A375 (cell line): ENCODE results near the genes MRPL32 and DBNL.

- RAMPAGE, long total RNA = no peak
Measured at GRCh38 chr7:38345439-38346248, 167.6 kb downstream of the STARD3NL start.

- RAMPAGE, long total RNA = no peak
Measured at GRCh38 chr7:38477018-38477425, 154.2 kb downstream of the AMPH start.

- RAMPAGE, long total RNA = no peak
Measured at GRCh38 chr7:39012782-39013297, 35.1 kb downstream of the POU6F2 start.

GRCh38 chr7:39014657-39015023 is 36.9 kb downstream of the POU6F2 start:
- RAMPAGE, long total RNA = no peak

GRCh38 chr7:39016606-39017128 is 39.0 kb downstream of the POU6F2 start:
- RAMPAGE, long total RNA = no peak

GRCh38 chr7:39130949-39131674 is 153.4 kb downstream of the POU6F2 start:
- RAMPAGE, long total RNA = no peak

DNA sequence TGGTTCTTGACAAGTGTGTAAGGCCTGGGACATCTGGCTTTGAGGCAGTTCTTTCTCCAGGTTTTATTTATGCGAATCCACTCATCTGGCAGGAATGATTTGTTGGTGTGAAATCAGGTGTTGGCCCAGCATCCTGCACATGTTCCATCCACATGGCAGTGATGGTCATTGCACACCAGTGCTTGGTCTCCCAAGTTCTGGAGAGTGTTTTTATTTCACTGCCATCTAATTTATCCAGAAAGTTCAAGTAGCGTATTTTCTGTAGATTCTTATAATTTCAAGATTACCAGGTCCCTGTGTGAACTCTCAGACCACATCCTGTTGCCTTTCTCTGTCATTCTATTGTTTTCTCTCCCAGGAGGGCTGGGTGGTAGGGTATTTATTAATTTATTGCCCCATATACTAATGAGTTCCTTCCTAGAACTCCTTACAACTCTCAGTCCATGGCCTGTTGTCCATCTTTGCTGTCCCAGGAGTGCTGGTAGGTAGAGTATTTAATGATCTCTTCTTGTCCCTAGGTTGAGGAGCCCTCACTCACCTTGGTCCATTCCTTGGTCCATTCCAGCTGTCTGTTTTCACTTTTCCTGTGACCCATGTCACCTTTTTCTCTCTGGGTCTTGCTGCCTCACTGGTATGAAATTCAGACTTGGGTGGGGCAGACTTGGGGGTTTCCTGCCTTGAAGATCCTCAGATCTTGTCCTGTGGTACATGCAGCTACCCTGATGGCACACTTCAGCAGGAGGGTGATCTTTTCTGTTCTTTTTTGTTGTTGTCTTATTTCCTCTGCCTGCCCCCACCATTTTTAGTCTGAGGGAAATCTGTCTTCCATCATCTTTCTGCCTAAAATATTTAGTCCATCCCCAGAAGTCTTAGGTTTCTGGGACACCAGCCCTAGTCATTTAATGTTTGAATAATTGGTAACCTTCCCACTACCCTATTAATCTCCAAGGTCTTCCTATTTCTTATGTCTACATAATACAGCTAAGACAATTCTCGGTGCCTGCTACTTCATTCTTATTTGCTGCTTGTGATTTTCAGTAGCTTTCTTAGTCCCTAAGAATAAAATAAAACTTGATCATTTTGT is 10.7 kb downstream of the RALA start:
- RAMPAGE, long total RNA = no peak

DNA sequence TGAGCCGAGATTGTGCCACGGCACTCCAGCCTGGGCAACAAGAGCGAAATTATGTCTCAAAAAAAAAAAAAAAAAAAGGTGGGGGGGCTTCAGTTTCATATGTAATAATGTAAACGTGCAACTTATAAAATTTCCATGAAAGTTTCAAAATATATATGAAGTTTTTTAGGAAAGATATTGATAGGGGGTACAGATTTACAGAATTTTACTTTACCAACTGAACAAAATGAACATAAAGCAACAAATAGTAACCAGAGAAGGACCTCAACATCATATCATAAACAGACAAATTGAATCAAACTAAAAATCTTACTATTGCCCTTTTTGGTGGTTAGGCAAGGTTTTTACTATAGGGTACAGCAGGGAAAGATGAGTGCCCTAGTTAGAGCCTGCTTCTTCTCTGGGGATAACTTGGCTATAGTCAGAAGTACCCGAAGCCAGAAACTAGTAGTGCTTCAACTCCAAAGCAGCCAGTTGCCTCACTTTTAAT is 70.2 kb downstream of the MPLKIP start:
- RAMPAGE, long total RNA = no peak

DNA sequence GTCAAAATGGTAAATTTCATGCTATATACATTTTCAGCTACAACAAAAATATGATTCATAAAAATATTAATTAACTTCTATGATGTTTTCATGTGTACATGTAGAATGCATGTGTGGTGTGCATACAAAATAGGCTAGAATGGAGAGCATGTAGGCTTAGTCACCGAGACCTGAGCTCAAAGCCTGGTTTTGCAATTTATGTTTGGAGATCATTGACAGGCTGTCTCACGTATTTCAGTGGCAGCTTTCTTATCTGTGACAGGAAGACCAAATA is 625.7 kb downstream of the SUGCT start:
- RAMPAGE, long total RNA = no peak

DNA sequence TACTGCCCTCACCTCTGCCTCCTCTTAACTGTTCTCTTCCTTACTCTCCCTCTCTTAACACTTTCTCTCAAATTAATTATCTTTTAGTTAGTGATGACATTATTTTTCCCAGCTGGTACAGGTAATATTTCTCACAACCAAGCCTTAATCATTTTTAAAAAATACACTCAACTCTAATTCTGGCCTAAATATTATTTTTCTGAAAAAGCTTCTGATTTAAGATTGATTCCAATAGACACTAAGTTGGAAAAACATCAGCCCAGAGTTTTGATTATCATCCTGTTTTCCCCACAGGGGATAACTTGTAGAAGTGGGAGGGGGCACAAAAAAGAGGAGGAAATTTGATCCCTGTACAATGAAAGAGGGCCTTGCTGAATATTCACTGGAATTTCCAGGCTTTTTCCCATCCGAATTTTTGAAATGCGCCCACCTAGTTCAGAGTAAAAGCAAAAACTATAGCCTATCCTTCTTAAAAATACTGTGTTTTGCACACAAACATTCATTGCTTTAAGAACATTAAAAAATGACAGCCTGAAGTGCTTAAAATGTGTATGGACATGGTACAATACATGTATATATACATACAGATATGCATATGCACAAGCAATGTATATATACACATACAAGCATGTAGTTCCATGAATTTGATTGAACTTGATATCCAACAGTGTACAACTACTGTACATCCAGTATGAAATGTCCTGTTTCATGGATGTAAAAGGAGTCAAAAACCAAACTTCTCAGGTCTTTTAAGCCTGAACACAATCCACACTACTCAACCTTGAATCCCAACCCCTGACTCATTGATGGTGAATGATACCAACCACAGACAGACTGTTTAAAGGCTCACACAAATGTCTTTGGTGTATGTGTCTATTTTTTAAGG is 15.0 kb downstream of the INHBA start:
- RAMPAGE, long total RNA = no peak

GRCh38 chr7:41916316-41917183 is 213.7 kb upstream of the INHBA start:
- RAMPAGE, long total RNA = no peak

DNA sequence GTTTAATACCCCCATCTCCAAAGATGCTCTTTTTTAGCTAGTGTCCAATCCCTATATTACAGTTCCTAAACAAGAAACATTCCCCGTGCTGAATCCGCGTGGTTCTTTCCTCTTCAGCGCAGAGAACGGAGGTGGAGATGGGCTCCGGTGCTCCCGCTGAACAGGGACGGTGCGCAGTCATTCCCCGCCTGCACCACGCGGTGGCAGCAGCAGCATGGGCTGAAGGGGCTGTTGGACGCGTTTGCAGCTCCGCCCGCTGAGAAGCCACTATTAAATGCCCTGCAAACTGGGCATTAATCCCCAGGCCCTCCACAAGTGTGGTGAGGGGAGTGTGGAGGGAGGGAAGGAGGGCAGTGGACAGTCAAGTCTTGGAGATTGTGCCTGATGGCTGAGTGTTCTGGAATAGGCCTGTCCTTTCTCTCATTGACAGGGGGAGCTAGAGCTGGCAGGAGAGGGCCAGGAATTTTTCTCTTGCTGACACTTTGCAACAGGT is 240.2 kb upstream of the INHBA start:
- RAMPAGE, long total RNA = no peak

DNA sequence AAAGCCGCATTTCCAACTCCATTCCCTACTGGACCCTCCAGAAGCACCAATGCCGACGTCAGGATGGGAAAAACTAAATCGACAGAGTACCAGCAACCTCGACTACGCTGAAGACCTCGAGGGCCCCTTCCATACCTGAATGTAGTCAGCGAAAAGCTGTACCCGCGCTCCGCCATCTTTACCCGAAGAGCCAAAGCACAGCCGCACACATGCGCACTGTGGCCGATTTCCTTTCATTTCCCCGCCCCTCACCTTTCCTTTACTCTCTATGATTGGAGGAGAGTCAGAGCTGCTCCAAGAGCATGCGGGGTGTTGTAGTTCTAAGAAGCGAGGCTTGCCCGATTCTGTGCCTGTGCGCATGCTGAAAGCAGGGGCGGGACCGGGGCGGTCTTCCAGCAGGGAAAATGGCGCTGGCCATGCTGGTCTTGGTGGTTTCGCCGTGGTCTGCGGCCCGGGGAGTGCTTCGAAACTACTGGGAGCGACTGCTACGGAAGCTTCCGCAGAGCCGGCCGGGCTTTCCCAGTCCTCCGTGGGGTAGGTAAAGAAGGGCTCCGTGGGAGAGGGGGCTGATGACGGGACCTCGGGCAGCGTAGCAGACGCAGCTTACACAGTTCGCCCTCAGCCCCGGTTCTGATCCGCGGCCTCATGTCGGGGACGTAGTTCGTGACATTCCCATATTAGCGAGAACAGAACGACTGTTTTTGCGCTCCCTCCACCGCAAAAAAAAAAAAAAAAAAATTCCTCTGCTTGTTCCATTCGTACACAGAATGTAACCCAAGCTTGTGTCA is at the start of gene MRPL32:
Gene MRPL32, plus strand, starts transcription at position 394 of the 788 bp plus-strand sequence.
- RAMPAGE, long total RNA = start-site peak on the plus strand centred at position 389 of the sequence, 27 bp wide, 525 and 95 reads in 2 replicates

GRCh38 chr7:43302078-43302960 is 189.9 kb downstream of the HECW1 start:
- RAMPAGE, long total RNA = no peak

DNA sequence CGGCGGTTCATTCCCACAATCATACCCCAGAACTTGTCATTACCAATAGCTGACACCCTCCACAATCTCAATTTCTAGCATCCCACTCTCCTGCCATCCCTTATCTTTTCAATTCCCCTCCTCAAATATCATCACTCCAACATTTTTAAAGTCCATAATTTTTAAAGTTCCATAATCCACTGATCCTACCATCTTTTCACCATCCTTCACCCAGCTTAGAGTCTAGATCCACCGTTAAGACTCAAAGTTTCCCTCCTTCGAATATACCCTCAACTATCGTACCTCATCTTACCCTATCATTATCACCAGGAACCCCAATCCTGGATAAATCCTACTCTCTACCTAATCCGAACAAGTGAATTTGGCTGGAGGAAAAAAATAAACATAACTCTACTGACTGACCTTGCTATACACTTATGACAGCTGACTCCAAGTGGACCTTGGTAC is 35.8 kb downstream of the COA1 start:
- RAMPAGE, long total RNA = no peak

DNA sequence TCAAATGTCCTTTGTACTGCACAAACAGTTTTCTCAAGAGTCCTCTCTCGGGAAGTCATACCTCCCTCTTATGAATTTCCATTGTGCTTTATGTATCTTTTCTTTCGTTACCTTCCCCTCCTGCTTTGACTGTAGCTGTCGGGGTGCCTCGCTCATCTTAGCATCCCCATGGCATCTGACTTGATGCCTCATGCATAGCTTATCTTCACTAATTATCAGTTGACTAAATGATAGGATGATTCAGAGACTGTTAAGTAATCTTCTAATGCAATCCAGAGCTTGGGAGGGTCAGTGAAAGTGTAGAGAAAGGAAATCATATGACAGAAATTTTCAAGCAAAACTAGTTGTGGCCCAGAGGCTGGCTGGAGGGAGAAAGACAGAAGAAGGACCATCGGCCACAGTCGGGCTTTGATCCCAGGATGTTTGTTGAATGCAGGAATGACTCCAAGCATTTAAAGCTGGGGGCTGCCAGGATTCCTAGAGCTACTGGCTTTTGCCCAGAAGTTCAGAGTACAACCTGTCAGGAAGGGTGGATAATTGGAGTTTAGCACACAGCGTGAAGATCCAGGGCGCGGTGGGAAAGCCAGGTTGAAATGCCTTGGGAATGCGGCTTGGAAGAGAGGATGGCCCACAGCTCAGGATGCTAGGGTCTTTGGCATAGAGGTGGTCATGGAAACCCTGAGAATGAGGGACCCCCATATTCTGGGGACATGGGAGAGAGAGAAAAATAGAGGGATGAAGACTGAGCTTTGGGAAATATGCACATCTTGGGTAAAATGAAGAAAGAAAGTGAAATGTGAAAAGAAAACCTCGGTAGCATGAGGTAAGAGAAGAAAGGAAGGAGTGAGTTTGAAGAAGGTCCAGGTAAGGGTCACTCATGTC is 23.7 kb downstream of the BLVRA start:
- RAMPAGE, long total RNA = no peak

GRCh38 chr7:43866425-43866979 is 2.8 kb downstream of the MRPS24 start:
- RAMPAGE, long total RNA = no peak

- RAMPAGE, long total RNA = no peak
Measured at GRCh38 chr7:43900924-43901395, 5.4 kb downstream of the URGCP start.

- RAMPAGE, long total RNA = no peak
Measured at GRCh38 chr7:44044332-44044834, at the start of gene DBNL. DBNL (plus strand) TSS chr7:44044702.

GRCh38 chr7:44064033-44064807 is 1.1 kb downstream of the PGAM2 start:
- RAMPAGE, long total RNA = no peak